Melanocyte of skin (primary cell): Measurements from ENCODE around the genes AJAP1, CHD5 and PLEKHG5.

GRCh38 chr1:3796794-3797199, 499 bp upstream of the LRRC47 start:
- CAGE, long polyA plus RNA, 2 experiments: no peak in any of the 2 experiments

DNA sequence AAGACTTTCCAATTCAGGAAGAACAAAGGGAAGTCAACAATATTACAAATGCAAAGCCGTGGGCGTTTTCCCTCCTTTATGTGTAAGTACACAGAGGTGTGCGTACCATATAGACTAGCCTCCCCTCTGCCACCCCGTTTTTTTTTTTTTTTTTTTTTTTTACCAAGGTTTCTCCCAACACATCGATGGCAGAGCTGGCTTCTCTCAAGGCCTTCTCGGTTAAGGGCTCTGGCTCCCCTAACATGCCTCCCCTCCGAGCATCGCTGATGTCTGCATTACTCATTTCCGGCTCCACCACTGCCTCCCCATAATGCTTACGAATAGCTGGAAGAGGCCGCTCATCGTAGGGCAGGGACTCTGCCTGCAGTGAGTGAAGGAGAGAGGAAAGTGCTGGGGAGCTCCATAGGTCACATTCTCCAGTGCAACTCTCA, 20.7 kb downstream of the CEP104 start:
- CAGE, long polyA plus RNA, 2 experiments: no peak in any of the 2 experiments

DNA sequence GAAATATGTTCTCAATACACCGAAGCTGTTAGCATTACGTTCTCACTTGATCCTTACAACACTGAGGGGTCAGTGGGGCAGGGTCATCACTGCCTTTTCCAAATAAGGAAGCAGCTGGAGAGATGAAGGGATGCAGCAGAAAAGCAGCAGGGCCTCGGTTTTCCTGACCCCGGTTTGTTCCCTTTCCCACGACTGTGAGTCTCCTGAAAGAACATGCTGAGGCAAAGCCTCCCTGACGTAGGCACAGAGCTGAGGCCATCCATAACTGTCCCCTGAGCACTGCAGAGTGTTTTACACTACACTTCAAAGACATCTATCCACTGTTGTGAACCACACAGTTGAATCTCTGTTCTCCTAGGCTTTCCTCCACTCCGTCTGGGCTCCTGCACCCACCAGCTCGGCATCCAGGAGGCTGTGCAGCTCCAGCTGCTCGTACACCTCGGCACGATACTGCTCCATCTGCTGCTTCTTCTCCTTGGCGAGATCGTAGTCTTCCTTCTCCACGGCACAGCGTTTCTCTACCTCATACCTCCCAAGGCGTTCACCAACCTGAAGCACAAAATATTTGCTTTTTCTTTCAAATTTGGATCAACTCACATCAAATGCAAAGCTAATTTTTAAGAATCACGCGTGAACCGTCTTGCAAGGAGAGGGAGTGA, 18.3 kb downstream of the CEP104 start:
- CAGE, long polyA plus RNA, 2 experiments: no peak in any of the 2 experiments

GRCh38 chr1:3922058-3922394, 22.0 kb upstream of the C1orf174 start:
- CAGE, long polyA plus RNA, 2 experiments: no peak in any of the 2 experiments

DNA sequence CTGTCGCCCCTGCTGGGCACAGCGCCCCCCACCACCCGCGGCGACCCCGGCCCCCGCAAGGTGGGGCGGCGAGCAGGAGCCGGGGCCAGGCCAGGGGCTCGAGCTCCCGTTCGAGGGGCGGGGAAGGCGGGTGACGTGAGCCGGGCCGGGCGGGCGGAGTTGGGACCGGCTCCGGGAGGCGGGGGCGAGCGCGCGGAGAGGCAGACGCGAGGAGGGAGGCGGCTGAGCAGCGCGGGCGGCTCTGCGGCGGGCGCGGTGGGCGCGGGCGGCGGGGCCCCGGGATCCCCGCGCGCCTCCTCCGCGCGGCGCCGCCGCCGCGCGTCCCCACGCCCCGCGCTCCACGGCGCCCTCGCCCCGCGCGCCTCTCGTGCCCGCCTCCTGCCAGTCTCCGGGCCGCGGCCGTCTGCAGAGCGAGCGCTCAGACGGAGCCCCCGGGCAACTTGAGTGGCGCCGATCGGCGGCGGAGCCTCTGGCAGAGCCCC, at the start of gene AJAP1:
Gene AJAP1, plus strand, starts transcription at position 203 of the 482 bp plus-strand sequence.
- CAGE, long polyA plus RNA, 2 experiments: no peak in any of the 2 experiments

GRCh38 chr1:5810097-5810597, 182.1 kb downstream of the NPHP4 start:
- CAGE, long polyA plus RNA, 2 experiments: no peak in any of the 2 experiments

DNA sequence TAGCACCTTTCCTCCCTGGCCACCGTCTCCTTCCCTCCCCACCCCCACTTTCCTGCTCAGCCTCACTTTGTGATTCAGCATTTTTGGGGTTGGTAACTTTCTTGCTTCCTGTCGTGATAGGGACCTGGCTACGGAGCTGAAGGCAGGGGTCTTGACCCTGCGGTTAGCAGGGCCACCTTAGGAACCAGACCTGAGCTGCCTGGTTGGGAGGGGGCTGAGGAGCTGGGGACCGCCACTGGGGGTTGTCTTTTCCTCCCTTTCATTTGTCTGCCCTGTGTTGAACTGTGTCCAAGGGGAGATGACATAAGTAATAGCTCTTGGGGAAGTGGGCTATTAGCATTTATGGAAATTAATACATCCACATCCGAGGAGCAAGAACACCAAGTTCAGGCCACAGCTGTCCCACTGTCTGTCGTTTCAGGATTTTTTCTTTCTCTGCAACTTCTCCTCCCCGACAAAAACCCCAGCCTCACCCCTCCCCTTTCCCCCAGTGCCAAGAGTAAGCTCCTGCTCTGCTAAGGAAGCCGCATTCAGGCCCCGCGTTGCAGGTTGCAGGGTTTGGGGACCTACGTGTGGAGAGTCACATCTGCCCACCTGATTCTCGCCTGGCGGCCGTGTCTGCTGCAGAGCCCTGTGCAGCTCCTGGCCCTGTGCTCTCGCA, 1.6 kb upstream of the NPHP4 start:
- CAGE, long polyA plus RNA, 2 experiments: no peak in any of the 2 experiments

- CAGE, long polyA plus RNA, 2 experiments: no peak in any of the 2 experiments
Measured at GRCh38 chr1:6045272-6045750, 377 bp upstream of the KCNAB2 start.

DNA sequence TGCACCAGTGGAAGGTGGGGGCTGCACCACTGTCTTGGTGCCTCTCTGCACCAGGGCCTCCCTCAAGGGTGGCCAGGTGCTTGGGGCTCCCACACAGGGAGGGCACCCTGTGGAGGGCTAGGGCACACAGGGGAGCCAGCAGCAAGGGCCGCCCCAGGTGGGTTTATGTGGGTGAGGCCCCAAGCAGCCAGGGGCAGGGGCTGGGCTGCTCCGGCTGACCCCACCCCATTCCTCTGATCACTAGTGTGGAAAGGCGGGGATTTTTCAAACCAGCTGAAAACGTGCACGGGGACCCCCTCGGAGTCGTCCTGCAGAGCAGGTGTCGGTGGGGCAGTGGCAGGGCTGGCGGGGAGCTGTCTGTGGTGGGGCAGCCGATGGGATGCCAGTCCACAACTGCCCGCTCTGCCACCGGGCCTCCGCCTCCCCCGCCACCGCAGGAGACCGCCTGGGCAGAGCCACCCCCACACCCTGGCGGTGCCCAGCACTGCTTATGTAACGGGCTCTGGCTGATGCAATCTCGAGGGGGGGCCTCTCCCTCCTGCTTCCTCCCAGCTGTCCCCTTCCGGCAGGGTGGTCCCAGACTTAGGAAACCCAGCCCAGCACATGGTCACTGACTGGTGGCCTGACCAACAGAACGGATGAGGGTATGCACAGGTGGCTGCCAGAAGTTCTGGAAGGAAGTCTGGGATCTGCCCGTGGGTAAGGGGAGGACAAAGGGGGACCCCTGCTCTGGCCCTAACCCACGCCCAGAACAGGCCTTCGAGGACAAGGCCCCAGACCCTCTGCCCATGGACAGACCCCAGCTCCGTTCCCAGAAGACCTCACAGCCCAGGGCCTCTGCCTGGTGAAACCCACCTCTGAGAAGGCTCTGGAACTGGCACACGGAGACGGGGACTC, 9.4 kb downstream of the CHD5 start:
- CAGE, long polyA plus RNA, 2 experiments: no peak in any of the 2 experiments

DNA sequence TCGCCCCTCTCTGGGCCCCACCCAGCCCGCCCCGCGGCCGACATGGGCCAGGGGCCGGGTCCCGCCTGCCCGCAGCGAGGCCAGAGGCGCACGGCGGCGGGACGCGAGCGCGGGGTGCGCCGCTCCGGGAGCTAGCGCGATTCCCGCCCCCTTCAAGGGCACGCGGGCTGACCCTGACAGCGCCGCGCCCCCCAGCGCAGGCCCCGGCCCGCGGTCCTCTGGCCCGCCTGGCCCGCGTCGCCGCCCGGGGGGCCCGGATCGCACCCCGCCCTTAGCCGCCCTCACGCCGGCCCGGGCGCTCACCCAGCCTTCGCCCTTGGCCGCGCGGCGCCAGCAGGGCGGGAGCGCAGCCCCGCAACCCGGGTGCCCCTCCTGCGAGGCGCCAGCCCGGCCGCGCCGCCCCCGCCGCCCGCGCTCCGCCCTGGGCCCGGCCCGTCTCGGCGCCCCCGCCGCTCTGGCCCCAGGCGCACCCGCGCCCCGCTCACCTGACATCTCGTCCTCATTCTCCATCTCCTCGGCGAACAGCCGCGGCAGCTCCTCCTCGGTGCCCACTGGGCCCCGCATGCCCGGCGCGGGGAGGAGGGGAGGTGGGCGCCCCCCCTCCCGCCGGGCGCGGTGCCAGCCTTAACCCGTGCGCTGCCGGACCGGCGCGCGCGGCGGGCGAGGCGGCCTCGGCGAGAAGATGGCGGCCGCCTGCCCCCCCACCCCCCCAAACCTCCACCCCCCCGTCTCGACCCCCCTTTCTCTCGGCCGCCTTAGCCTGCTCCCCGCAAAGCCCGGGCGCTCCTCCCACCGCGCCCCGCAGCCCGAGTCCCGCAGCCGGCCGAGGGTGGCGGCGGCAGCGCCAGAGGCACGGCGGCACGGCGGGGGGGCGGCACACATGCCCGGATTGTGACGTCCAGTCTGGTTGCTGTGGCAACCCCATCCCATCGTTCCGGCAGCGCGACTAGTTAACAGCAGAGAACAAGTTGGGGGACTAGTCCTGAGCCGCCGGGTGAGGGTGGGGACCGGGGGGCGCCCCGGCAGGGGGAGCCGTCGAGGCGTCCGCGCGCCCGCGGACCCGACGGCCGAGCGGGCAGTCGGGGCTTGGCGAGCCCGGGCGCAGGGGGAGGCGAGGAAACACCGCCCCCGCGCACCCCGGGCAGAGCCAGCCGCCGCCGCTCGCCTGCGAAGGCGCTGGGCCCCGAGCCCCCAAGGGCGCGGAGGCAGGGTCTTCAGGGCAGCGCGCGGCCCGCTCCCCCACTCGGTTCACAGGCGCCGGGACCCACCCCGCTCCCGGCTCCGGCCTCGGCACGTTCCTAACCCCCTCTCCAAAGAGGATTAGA, at the start of gene CHD5:
Gene CHD5, minus strand, starts transcription at position 862 of the 1,325 bp plus-strand sequence.
- CAGE, long polyA plus RNA, 2 experiments: no peak in any of the 2 experiments

DNA sequence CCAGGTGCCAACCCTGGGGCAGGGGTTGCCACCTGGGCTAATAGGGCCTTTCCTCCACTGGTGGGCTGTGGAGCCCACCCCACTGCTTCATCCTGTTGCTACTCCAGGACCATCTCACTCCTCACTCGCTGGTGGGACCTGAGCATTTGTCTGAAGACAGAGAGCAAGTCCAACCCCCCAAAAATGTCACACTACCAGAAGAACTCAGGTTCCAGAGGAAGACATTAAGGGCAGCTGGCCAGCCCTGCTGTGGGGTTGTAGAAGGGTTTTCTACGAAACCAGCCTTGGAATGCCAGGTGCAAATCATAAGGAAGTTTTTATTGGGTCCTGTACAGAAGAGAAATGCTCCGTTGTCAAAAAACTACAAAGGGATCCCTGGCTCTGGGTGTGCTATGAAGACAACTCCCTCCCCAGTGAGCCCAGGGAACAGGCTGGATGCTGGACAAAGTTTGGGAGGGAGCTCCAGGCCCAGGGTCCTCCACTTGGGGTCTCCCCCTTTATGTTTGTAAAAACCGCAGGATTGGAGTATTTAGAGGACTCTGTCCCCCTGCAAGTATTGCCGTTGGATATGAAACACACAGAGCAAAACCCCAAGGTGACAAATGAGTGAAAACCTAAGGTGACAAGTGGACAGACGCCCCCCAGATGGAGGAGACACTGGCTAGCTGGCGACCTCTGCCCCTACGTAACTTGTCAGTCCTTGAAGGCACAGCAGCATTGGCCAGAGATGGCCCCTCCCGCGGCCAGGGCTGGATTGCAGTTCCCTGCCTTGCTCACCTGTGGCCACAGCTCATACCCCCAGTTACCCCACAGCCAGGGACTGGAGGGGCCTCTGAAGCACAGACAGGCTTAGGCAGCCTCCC, 3.3 kb downstream of the HES3 start:
- CAGE, long polyA plus RNA, 2 experiments: no peak in any of the 2 experiments

DNA sequence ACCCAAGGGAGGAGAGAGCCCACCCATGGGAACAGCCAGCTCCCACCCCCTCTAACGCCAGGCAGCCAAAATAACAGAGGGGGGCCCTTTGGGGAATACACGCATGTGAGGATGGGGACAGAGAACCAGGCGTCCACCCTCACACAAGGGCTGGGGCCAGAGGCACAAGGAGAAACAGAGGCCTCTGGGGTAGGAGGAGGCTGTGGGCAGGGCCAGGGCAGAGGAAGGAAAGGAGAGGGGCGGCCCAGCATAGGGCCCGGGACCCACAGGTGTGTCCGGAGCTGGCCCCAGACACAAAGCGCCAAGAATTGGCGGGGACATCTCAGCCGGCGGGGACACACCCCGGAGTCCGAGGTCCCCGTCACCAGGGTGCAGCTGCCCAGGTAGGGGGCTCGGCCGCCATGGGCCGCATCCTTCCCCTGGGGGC, 6.7 kb downstream of the PLEKHG5 start:
- CAGE, long polyA plus RNA, 2 experiments: no peak in any of the 2 experiments

- CAGE, long polyA plus RNA, 2 experiments: no peak in any of the 2 experiments
Measured at GRCh38 chr1:6490228-6491111, 997 bp downstream of the PLEKHG5 start.

GRCh38 chr1:6491112-6492118, at the start of gene PLEKHG5:
Gene PLEKHG5 (minus strand): TSS chr1:6491667.
- CAGE, long polyA plus RNA, 2 experiments: no peak in any of the 2 experiments

DNA sequence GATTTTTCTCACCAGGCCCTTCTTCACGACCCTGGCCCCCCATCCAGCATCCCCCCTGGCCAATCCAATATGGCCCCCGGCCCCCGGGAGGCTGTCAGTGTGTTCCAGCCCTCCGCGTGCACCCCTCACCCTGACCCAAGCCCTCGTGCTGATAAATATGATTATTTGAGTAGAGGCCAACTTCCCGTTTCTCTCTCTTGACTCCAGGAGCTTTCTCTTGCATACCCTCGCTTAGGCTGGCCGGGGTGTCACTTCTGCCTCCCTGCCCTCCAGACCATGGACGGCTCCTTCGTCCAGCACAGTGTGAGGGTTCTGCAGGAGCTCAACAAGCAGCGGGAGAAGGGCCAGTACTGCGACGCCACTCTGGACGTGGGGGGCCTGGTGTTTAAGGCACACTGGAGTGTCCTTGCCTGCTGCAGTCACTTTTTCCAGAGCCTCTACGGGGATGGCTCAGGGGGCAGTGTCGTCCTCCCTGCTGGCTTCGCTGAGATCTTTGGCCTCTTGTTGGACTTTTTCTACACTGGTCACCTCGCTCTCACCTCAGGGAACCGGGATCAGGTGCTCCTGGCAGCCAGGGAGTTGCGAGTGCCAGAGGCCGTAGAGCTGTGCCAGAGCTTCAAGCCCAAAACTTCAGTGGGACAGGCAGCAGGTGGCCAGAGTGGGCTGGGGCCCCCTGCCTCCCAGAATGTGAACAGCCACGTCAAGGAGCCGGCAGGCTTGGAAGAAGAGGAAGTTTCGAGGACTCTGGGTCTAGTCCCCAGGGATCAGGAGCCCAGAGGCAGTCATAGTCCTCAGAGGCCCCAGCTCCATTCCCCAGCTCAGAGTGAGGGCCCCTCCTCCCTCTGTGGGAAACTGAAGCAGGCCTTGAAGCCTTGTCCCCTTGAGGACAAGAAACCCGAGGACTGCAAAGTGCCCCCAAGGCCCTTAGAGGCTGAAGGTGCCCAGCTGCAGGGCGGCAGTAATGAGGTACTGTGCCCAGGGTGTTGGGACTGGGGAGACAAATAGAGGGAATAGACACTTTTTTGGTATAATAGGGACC, 859 bp downstream of the ZBTB48 start:
- CAGE, long polyA plus RNA, 2 experiments: no peak in any of the 2 experiments

DNA sequence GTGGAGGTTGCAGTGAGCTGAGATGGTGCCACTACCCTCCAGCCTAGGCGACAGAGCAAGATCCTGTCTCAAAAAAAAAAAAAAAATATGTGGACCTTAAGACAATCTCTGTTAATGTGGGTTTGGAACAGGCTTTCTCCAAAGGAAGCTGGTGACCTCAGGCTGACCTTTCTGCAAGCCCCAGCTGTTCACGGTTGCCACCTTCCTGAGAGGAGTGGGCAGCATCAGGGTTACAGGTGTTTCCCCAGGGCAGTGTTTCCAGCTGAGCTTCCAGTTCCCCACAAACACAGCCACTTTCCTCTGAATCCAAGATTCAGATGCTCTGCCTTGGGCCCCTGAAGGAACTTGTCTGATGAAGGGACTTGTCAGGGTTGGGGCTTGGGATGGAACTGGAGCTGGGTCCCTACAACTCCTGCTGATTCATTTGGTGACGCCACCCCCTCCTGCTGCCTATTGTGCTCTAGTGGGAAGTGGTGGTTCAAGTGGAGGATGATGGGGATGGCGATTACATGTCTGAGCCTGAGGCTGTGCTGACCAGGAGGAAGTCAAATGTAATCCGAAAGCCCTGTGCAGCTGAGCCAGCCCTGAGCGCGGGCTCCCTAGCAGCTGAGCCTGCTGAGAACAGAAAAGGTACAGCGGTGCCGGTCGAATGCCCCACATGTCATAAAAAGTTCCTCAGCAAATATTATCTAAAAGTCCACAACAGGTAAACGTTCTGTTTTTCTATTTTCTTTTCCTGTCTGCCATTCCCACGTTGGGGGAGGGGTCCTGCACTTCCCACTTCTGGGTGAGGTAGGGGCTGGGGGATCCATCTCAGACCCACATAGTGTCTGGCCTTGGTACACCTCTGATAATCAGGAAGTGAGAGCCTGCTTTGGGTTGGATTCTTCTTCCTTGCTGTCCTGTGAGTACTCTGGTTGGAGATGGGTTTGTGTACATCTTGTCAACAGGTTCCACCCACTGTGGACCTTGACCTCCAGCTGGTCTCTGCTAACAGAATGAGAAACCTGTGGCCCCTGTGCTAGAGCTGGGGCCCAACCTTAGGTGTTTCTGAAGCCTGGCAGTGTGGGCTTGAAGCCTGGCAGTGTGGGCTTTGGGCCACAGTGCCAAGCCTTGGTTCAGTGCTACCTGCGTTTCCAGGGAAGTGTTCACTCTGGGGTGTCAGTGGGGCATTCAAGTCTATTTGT, 2.2 kb downstream of the ZBTB48 start:
- CAGE, long polyA plus RNA, 2 experiments: no peak in any of the 2 experiments

- CAGE, long polyA plus RNA, 2 experiments: no peak in any of the 2 experiments
Measured at GRCh38 chr1:6662644-6663279, 38.1 kb downstream of the THAP3 start.

DNA sequence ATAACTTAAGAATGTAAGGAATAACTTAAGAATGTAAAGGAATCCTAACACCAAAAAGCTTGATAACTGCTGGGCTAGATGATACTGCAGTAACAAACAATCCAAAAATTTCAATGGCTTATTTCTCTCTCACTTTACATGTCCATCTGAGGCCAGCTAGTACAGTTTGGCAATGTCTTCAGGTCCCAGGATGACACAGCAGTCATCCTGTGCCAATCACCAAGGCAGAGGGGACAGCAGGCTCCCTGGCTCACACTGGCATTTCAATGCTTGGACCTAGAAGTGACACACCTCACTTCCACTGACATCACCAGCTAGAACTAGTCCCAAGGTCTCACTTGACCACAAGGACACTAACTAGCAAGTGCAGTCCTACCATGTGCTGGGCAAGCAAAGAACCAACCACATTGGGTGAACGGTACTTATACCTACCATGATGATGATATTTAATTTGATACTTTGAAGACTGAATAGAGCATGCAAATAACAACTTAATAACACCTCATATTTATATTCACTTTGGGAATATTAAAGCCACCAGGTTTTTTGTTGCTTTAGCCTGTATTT, 15.2 kb downstream of the DNAJC11 start:
- CAGE, long polyA plus RNA, 2 experiments: no peak in any of the 2 experiments

GRCh38 chr1:6724317-6725220, 23.0 kb upstream of the DNAJC11 start:
- CAGE, long polyA plus RNA, 2 experiments: no peak in any of the 2 experiments

GRCh38 chr1:6922514-6922994, 137.3 kb downstream of the CAMTA1 start:
- CAGE, long polyA plus RNA, 2 experiments: no peak in any of the 2 experiments